Peripheral blood mononuclear cell (primary cell): Measurements from ENCODE around the genes CIZ1 and GOLGA2.

DNA sequence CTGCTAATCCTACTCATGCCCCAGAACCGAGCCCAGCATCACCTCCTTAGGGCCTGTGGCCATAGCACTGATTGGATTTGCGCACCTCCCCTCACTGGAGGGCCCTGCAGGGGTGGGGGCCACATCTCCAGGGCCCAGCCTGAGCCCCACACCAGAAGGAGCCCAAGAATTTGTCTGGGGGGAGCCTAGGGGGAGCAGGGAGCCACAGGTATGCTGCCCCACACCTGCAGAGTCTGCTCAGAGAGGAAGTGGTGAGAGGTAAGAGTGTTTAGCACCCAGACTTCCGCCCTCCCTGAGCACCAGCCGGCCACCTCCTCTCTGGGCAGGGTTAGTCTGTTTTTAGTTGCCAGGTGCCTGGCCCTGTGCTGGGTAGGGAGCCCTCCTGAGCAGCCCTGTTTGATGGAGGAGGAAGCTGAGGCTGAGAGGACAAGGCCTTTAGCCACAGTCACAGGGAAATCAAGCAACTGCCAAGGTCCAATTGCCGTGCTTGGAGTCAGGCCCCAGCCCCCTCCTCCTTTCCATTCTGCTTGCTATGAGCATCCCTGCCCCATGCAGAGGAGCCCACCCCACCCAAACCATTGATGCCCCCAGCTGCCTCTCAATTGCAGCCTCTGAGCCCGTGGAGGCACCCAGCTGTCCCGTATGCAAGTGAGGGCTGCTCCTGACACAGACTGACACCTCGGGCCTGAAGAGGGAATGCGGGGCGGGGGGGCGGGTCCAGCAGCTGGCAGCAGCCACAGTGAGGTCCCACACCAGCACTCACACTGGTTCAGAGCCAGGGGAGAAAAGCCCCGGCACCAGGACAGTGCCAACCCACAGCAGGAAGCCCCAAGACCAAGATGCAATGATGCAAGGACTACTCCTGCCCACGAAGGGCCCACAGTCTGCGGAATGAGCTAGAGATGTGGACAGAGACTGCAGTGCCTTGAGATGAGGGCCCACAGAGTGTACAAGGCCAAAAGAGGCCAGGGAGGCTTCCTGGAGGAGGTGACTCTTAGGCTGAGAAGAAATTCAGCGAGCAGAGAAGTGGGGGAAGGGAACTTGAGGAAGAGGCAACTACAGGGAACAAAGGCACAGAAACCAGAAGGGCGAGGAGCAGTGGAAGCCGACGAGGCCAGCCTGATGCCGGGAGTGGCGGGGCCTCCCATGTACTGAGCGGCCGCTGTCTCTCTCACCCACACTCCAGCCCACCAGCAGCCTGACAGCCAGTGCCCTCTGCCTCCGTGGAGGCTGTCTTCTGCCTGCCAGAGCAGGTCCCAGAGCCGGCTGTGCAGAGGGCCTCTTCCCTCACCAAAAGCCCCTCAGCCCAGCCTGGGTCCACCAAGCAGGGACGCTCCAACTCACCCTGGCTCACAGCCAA, 9.5 kb downstream of the EEIG1 start:
- PRO-cap, 8 experiments = peak in 7 of 8 experiments; most common plus-strand start position 342 of the sequence (in 7); most common minus-strand start position 235 of the sequence (in 7)

- PRO-cap, 8 experiments = peak in 3 of 8 experiments; most common plus-strand start chr9:127977634 (in 2); most common minus-strand start chr9:127978194 (in 1)
Observed at GRCh38 chr9:127977450-127978613, 3.0 kb downstream of the EEIG1 start.

DNA sequence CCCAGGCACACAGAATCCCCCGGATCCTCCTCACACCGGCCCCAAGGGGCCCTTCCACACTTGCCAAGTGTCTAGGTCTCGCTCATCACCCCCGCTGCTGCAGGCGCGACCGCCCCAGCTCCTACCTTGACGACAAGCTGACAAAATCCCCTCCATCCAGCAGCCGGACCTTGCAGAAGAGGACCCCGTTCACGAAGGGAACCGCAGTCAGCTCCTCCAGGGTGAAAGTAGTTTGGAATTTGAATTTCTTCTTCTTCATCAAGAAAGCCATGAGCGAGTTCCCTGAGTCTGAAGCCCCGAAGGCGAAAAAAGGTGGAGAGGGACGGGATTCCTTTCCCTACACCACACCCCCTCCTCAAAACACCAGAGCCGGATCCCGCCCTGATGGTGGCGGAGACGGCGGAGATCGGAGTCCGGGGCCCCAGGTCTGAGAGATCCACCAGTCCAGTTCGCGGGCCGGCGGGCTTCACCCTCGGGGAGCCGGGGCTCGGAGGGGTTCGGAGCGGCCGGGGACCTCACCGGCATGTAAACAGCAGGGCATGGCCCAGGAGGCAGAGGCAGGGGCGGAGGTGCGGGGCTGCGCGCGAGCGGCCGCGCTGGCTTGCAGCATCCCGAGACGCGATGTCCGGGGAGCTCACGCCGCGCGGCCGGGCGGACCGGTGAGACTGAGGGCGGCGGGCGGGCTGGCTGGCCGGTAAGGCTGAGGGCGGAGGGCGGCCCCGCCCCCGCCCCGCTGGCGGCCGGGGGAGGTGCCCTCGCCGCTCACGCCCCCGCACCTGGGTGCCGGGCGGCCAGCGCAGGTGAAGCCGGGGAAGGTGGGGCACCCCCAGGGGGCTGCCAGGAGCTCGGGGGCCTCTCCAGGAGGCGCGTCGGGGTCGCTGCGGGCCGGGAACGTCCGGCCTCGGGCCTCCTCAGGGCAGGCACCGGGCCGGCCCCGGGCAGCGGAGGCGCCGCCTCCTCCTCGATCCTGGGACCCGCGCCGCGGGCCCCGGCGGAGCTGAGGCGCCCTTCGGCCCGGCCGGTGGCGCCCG, 607 bp downstream of the EEIG1 start:
- PRO-cap, 8 experiments = peak in 7 of 8 experiments; most common plus-strand start position 794 of the sequence (in 2); most common minus-strand start position 667 of the sequence (in 6)

DNA sequence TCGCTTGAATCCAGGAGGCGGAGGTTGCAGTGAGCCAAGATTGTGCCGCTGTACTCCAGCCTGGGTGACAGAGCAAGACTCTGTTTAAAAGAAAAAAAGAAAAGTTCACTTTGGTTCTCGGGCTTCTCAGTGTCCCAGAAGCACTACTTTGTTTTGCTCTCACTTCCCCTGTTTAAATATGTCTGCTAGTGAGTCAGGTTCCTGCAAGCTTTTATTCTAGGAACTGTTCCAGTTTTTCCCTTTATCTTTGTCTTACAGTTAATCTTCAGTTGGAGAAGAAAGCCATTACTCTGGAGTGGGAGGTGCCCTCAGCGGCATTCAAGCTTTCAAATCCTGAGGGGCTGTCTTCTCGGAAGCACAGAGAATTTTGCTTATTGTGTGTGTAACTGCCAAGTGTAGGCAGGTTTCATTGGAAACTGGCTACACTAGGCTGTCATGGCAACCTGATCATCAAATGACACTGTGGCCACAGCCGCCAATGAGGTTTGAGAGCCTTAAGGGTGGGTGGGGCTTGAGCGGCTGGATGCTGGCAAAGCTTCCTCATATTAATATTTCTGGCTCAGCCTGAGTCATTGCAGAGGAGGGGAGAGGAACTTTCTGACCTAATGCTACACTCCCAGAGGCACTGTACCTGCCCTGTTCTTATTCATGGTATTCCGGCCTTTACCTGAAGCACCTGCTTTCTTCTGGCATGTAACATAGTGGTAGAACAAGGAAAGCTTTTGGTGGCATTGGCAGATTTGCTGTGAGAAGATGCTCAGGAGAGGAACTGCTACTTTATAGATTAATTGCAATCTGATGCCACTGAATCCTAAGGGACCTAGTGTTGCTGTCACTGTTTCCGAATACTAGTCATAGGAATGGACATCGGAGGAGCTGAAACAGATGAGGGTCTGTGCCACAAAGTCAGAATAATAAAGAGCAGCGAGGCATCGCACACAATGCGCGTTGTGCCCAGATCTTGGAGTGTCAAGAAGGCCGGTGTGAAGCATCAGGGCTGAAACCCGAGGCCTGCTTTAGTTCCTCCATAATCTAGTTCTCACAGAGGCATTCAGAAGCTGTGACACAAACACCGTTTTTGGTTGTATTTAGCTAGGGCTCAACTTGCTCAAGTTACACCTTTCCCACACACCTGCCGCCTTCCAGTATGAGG, 26.4 kb downstream of the SLC25A25 start:
- PRO-cap, 8 experiments = peak in 7 of 8 experiments; most common plus-strand start position 572 of the sequence (in 7); most common minus-strand start position 338 of the sequence (in 1)

DNA sequence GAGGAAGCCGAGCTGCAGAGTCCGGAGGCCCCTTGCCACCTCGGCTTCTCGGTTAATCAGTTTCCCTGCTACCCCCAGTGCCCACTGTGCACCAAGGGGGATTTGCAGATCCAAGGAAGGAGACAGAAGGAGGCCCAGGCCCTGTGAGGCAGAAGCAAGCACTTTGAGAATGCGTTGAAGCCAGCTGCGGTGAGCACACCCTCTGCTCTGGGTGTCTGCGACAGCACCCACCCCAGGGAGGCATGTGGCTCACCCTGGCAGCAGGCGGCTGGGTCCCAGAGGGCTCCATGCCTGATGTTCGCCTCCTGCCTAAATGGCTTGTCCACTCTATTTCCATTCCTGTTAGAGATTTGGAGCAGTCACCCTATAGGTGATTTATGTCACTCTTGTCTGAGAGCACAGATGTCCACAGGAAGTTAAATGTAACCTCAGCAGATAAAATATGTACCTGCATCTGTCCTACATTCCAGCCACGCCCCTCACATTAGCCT, 28.3 kb downstream of the PTGES2 start:
- PRO-cap, 8 experiments = no peak in any of the 8 experiments

DNA sequence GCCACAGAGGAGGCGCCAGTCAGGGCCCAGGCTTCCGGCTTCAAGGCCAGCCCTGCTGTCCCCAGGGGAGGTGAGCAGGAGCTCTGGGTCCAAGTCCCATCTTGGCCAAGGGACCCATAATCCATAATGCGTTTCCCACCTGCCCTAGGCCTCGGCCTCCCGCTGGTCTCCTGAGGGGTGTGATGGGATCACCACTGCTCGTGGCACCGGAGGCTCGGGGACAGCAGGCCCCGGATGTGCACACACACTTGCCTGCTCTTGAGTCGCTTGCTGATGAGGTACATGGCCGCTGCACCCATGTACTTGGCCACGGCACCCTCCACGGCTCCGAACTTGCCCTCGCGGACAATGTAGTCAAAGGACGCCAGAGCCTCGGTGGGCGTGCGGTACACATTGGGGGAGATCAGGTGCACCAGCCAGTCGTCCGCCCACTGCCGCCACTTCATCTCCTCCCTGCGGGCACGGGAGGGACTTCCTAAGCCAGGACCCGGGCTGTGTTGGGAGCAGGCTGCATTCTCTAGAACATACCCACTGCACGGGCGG, 4.8 kb downstream of the PTGES2 start:
- PRO-cap, 8 experiments = no peak in any of the 8 experiments

DNA sequence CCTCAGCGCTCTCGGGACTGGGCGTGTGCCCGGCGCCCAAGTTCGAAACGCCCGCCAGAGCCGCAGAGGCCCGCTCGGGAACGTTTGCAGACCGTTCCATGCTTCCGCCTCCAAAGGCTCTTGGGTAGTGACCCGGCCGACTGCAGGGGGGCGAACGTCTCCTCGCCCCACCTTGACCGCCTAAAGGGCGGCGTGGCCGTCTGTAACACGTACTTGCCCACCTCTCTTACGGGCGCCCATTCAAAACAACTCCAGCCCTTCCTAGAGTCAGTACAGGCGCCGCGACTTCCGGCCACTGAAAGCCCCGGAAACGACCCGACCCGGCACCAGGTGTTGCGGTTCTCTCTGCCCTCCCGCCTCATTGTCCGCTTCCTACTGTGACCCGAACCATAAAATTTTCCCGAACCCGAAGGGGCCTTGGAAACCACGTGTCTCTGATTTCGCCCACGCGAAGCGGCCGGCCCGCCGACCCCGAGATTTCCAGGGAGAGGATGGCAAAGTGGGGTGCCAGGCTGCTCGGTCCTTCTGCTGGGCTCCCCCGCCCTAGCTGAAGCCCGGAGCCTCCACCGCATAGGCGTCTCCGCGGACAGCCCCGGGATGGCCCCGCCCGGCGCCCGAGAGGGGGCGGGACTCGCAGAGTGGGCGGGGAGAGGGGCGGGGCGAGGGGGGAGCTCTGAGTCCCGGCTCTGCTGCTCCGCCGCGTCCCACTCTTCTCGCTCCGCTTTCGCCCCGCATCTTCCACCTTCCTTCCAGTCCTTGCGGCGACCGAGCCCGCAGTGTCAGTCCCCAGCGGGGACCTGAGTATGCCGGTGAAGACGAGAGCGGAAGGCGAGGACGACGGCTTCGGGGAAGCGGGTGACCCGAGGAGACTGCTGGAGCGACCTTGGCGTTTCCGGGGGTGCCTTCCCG, 567 bp upstream of the PTGES2 start:
- PRO-cap, 8 experiments = peak in 8 of 8 experiments; most common plus-strand start position 676 of the sequence (in 5); most common minus-strand start position 263 of the sequence (in 3)

DNA sequence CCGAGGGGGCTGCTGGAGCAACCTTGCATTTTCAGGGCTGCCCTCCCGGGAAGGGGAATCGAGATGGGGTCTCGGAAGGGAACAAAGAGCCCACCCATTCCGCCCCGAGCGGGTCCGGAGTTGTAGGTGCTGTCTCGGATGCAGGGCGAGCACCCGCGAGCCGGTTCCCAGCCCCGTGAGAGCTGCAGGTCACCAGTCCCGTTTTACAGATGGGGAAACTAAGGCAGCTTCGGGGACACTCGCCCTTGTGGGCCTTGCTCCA, 358 bp downstream of the BBLN start:
- PRO-cap, 8 experiments = no peak in any of the 8 experiments

- PRO-cap, 8 experiments = peak in 1 of 8 experiments; most common minus-strand start chr9:128178752 (in 1)
Observed at GRCh38 chr9:128178685-128179710, 12.4 kb downstream of the CIZ1 start.

- PRO-cap, 8 experiments = peak in 8 of 8 experiments; most common plus-strand start chr9:128191942 (in 8); most common minus-strand start chr9:128191544 (in 8)
Observed at GRCh38 chr9:128191037-128192087, at the start of gene CIZ1. Gene CIZ1, minus strand, starts transcription at chr9:128191572.

- PRO-cap, 8 experiments = no peak in any of the 8 experiments
Observed at GRCh38 chr9:128259888-128260712, 15.7 kb downstream of the GOLGA2 start.

- PRO-cap, 8 experiments = no peak in any of the 8 experiments
Observed at GRCh38 chr9:128270783-128271410, 4.9 kb downstream of the GOLGA2 start.

DNA sequence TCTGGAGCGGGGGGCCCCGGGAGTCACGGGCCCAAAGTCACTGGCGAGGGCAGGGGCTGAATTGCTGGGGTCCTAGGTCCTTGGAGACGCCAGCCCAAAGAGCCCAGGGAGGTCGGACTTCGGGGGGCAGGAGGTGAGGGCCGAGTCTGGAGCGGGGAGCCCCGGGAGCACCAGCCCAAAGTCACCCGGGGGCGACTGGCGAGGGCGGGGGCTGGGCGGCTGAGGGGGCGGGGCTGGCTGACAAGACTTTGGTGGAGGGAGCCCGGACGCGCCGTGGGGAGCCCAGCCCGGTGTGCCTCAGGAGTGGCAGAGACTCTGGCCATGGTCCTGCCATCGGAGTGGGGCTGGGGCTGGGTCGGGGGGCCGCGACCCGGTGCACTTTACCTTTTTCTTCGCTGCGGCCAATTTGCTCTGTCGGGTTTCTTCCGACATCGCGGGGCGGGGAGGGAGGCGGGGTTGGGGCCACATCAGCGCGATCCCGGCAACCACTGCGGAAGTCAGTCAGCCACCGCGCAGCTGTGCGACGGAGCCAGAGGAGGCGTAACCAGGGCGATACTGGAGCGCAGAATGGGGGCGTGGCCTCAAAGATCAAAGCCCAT, at the start of gene GOLGA2:
GOLGA2 (minus strand) TSS at position 499 of the 599 bp plus-strand sequence.
- PRO-cap, 8 experiments = peak in 8 of 8 experiments; most common plus-strand start position 243 of the sequence (in 2); most common minus-strand start position 197 of the sequence (in 8)

- PRO-cap, 8 experiments = no peak in any of the 8 experiments
Observed at GRCh38 chr9:128393008-128394148, 22.2 kb downstream of the URM1 start.

- PRO-cap, 8 experiments = peak in 1 of 8 experiments; most common plus-strand start chr9:128558762 (in 1)
Observed at GRCh38 chr9:128558335-128558898, 6.0 kb downstream of the SPTAN1 start.

GRCh38 chr9:128568543-128568909, 16.1 kb downstream of the SPTAN1 start:
- PRO-cap, 8 experiments = no peak in any of the 8 experiments

- PRO-cap, 8 experiments = no peak in any of the 8 experiments
Observed at GRCh38 chr9:128693286-128694041, 4.4 kb downstream of the SET start.

DNA sequence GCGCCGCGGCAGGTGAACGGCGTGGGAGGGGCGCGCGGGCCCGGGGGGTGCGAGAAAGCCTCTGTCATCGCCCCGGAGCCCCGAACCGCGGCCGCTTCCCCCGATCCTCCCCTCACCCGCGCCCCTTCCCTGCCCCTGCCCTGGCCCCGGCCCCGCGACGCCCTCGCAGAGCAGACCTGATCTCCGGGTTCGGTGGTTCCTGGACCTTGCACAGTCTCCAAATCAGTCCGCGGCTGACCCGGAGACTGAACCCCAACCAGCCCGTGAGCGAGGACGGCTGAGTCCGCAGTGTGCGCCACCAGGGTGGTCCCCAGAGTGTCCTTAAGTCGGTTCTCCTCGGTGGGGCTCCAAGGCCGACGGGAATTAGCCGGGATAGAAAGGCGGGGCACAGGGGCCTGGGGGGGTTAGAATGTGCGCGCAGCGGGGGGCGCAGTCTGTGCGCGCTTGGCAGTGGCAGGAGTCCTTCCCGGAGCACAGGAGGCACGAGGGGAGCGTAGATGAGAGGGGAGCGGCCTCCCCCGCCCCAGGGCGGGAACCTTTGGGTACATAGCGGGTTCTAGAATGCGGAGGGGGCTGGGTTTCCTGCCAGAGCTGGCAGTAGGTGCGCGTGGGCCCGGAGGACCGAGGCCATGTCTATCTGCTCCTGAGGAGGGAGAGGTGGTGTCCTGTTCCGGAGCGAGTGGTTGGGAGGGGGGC, 773 bp downstream of the PKN3 start:
- PRO-cap, 8 experiments = no peak in any of the 8 experiments

- PRO-cap, 8 experiments = no peak in any of the 8 experiments
Observed at GRCh38 chr9:128724707-128725377, 915 bp upstream of the ZDHHC12 start.

GRCh38 chr9:128762100-128762527, 9.6 kb downstream of the ZER1 start:
- PRO-cap, 8 experiments = no peak in any of the 8 experiments